GM23248 (cell line): ENCODE measurements around the genes NEBL and MLLT10.

DNA sequence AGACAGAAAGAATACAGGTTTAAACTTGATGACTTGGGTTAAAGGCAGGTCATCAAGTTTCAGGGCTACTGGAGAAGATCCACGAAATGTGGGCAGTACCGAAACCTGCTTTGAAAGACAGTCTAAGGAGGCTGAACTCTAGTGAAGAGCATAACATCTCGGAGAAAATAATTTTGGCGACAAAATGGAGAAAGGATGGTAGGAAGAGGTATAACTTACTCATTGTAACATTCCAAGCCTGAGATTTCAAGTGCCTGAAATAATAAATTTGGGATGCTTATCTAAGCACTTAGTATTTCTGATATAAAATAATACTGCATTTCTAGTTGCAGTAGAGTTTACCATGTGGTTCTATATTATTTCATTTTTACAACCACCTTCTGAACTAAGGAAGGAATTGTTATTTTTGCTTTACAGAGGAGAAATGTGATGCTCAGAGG, 26.5 kb upstream of the PLXDC2 start:
- RAMPAGE, long total RNA = no peak

GRCh38 chr10:19824801-19825312, 8.6 kb downstream of the PLXDC2 start:
- RAMPAGE, long total RNA = no peak

GRCh38 chr10:19835360-19836172, 19.3 kb downstream of the PLXDC2 start:
- RAMPAGE, long total RNA = no peak

GRCh38 chr10:20031995-20032689, 215.9 kb downstream of the PLXDC2 start:
- RAMPAGE, long total RNA = no peak

- RAMPAGE, long total RNA = no peak
These were observed 298.5 kb downstream of the NEBL start for GRCh38 chr10:20598597-20599057.

DNA sequence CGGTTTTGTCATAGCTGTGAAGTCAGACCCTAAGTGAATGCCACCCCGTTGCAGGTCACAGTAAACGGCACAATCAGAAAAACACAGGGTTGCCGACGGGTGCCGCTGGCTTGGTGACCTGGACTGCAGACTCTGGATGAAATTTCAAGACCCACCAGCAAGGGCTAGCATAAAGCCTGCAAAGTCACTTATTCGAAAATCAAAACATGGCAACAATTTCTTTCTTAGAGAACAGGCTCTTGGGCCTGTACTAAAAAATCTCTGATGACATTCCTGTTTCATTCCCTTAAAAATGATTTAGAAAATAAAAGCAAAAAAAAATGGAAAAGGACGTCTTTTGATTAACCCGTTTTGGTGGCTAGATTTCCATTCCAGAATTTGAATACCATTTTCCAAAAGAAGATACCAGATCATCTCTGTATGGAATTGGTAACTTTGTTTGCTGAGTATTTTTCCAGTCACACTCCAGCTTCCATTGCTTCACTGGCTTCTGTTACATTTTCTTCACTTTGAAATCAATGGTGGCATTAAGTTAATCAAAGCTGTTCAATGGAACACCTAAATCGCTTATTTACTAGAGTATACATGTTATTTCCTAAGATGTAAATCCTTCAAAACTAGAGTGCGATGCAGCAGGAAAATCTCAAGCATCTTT, 112.8 kb downstream of the NEBL start:
- RAMPAGE, long total RNA = no peak

DNA sequence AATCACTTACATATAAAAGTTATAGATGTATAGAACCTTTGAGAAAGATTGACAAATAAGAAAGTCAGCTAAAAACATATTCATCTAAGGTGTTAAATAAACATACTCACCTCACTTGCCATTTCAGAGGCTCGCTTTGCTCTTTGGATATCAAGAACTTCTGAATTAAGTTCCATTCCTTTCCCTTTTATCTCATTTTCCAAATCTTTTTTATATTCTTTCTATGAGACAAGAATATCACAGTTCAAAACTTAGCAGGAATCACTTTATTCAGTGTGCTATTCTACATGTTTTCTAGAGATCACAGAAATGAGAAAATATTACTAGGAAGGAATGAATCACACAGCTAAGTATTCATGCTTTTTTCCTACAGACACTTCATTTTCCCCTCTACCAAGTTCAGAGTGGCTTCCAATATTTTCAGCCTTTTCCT, 56.5 kb downstream of the NEBL start:
- RAMPAGE, long total RNA = no peak

- RAMPAGE, long total RNA = no peak
These were observed 1.4 kb downstream of the NEBL start for GRCh38 chr10:20895674-20896119.

- RAMPAGE, long total RNA = no peak
These were observed at the start of gene NEBL for GRCh38 chr10:20896602-20897567. Gene NEBL, minus strand, starts transcription at chr10:20897311.

GRCh38 chr10:20930696-20931330, 33.7 kb upstream of the NEBL start:
- RAMPAGE, long total RNA = no peak

DNA sequence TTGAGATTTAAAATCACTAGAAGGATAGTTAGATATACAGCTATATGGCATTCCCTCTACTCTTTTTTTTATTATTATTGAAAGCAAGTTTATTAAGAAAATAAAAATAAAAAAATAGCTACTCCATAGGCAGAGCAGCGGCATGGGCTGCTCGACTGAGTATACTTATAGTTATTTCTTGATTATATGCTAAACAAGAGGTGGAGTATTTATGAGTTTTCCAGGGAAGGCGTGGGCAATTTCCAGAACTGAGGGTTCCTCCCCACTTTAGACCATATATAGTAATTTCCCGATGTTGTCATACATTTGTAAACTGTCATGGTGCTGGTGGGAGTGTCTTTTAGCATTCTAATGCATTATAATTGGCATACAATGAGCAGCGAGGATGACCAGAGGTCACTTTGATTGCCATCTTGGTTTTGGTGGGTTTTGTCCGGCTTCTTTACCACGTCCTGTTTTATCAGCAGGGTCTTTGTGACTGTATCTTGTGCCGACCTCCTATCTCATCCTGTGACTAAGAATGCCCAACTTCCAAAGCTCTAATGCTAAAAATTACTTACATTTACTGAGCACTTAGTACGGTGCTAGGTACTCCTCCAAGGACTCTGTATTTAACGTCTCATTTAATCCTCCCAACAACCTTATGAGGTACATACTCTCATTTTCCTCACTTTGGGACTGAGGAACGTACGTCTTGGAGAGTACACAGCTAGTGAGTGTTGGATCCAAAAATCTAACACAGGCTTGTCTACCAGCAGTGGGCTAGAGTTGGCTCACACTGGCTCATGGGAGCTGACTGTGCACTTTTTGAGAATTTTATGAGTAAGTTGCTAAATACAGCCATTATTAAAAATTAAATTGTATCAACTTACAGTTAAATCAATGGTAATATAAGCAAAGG, 144.7 kb upstream of the NEBL start:
- RAMPAGE, long total RNA = no peak

GRCh38 chr10:21097722-21098144, 200.6 kb upstream of the NEBL start:
- RAMPAGE, long total RNA = no peak

GRCh38 chr10:21315286-21315911, 210.1 kb downstream of the SKIDA1 start:
- RAMPAGE, long total RNA = no peak

DNA sequence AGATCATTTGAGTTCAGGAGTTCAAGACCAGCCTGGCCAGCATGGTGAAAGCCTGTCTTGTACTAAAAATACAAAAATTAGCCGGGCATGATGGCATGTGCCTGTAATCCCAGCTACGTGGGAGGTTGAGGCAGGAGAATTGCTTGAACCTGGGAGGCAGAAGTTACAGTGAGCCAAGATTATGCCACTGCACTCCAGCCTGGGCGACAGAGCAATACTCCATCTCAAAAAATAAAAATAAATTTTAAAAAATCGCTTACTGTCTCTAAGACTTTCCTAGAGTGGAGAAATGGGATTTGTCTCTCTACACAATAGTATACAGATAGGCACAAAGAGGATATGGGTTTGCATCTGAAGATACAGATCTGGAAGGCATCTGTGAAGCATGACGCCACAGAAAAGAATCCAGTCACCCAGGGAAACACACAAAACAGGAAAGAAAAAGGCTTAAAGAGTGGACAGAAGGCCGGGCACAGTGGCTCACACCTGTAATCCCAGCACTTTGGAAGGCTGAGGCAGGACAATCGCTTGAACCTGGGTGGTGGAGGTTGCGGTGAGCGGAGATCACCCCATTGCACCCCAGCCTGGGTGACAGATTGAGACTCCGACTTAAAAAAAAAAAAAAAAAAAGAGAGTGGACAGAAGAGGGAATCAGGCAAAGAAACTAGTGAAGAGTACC, 61.4 kb downstream of the SKIDA1 start:
- RAMPAGE, long total RNA = no peak

DNA sequence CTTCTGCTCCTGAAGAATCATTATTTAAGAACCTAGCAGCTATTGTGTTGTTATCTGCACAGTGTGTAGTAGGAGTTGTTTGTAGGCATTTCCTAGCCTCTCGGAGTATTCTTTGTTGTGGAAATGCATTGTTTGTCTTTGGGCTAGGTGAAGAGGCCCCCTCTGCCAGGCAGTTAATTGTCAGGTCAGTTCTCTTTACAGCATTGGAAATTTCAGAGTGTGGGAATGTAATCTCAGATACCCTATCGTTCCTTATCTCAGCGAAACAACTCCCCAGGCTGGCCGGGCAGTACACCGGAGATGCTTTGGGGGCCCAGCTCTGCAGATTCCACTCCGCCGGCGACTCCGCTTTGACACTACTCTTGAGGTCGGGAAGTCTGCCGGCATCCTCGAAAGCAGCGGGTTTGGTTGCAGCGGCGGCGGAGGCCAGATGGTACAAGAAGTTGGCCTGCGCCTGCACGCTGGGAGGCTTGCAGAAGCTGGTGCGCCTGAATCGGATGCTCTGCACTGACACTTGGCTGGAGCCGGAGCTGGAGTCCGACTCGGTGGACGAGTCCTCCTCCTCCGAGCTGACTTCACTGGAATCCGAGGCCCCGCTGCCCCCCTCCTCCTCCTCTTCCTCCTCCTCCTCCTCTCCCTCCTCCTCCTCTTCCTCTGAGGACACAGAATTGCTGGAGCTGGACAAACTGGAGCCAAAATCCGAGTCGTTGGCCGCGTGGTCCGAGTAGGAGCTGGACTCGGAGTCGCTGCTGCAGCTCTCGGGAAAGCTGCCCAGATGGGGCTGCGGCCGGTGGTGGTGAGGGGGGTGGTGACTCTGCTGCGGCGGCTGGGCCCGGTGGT, 9.3 kb downstream of the SKIDA1 start:
- RAMPAGE, long total RNA = no peak

- RAMPAGE, long total RNA = no peak
These were observed 672 bp upstream of the MLLT10 start for GRCh38 chr10:21533250-21533869.

GRCh38 chr10:21533870-21534570, at the start of gene MLLT10:
Gene MLLT10, plus strand, starts transcription at chr10:21534232.
- RAMPAGE, long total RNA = no peak

- RAMPAGE, long total RNA = no peak
These were observed 1.3 kb downstream of the MLLT10 start for GRCh38 chr10:21535328-21535787.

DNA sequence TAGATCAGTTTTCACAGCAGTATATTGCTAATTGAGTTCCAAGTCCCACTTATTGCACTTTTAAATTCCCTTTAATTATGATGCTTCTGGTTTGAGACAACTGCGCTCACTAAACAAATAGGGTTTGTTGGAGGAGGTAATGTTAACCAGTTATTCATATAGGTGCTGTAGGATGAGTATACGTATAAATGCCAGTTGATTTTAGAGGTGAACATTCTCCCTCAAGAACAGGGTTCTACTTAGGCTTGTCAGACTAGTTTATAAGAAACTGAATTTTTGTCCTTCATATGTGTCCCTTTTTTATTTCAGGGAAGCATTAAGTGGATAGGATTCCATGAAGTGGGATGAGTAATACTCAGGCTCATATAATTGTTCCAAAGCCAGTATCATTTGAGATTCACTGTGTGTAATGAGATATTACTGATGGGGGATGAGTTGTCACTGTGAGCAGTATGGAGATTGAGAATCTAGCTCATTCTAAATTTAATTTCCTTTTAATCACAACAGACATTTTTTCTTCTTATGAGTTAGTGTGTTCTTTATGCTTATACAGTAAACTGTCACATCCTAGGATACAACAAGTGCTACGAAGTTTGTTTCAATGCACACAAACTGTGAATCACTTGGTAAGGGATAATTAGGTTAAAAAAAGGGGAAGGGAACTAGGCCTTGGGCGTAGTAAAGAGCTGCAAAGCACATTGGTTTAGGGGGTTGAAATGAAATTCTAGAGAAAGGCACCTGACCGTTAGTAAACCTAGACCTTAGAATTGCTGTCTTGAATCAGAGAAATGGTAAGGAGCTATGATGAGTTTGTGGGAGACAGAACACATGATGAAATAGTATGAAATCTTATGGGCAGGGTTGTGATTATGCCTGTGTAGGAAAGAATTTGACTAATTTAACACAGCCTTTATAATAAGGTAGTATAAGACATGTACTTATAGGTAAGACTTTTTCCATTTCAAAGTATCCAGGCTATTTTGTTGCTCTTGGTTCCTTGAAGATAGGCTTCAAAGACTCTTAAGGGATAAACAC, 153.3 kb downstream of the MLLT10 start:
- RAMPAGE, long total RNA = no peak

GRCh38 chr10:21736641-21737802, 203.0 kb downstream of the MLLT10 start:
- RAMPAGE, long total RNA = no peak